Neural cell (in vitro differentiated cells): ENCODE measurements around a stretch of chr3.

- RAMPAGE, long total RNA, result no peak
Measured at GRCh38 chr3:154340197-154340455, 15.8 kb upstream of the DHX36 start.

- RAMPAGE, long total RNA, result no peak
Measured at GRCh38 chr3:154888978-154889859, 190.9 kb upstream of the MME start.

- RAMPAGE, long total RNA, result no peak
Measured at GRCh38 chr3:155605643-155606012, 139.2 kb downstream of the PLCH1 start.

DNA sequence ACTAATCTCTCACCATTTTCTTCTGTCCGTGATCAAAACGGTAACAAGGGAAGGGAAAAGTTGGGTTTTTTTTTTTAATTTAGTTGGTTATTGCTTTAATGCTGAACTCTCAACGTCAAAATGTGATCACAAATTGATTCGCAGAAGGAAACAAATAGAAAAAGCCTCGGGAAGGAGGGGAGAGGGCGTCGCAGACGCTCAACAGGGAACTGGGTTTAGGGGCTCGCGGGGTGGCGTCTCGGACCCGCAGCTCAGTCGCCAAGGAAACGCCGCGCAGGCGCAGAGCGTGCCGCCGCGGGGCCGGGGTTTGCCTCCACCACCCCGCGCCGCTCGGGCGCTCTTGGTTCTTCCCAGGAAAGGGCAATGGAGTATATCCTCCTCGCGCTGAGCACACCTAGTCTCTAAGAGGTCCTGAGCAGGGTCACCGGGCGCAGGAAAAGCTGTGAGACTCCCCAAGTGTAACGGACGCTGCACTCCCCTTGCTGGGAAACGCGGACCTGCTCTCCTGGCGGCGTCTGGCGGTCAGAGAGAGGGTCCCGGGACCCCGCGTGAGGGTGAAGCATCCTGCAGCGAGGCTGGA lies 838 bp downstream of the PLCH1 start:
- RAMPAGE, long total RNA, result no peak

DNA sequence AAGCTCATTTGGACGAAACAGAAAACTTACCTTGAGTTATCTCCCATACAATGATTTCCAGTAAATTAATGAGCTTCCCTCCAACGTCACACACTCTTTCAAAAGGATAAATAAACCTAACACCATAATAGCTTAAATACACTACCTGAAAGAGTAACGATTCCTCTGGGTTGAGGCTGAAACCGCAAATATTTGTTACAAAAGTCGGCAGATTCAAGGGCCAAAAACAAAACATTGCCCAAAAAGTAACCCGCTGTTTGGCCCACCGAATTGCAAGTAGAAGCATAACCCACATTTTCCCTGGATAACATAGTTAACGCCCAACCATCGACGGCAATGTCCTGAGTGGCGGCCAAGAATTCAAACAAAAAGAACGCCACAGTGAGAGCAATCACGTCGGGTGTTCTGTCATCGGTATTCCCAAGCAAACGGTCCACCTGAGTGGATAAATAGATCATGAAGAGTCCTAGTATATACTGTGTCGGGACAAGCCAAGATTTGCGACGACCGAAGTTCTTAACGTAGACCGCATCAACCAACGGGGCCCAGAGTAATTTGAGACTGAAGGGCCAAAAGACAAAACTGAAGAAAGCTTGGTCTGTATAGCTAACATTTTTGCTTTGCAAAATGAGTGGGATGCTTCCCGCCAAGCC lies 1.0 kb downstream of the SLC33A1 start:
- RAMPAGE, long total RNA, result no peak

DNA sequence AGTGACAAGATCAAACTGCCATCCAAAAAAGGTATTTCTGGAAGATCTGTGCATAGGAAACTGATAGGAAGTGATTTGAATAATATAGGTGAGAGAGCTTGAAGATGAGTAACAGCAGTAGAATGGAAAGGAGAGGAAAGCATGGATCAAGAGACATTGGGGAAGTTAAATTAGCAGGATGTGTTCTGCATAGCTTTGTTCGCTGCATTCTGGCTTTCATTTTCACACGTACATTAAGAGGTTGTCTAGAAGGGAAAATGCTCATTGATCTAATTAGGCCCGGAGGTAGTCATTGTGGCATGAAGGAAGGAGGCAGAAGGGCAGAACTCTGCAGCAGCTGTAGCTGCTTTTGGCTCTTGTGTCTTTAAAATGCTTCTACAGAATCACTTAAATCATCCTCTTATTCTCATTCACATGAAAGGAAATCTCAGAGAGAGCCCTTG lies 40.2 kb downstream of the KCNAB1 start:
- RAMPAGE, long total RNA, result no peak

DNA sequence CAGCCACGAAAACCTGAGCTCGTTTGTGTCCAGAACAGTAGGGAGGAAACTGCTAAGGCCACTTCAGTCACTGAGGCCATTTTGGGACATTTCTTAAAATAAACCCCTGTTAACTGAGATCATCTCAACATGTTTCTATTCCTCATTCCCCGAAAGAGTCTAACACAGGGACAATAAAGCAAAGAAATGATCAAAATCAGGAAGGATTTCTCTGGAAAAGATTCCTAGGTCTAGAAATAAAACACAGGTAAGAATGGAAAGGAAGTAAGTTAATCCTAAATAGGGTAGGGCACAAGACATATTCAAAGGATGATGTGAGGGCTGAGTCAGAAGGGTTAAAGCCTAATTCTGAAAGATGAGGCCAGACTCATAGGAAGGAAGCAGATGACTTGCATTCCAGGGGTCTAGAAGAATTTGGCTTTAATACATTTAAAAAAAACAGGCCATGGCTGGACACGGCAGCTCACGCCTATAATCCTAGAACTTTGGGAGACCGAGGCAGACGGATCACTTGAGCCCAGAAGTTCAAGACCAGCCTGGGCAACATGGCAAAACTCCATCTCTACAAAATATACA lies 3.3 kb downstream of the SSR3 start:
- RAMPAGE, long total RNA, result no peak

DNA sequence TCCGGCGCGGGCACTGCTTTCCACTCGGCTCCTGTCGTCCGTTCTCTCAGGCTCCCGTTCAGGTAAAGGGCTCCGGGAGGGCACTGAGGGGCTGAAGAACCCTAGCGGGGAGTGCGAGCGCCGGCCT lies 208 bp downstream of the TIPARP start:
- RAMPAGE, long total RNA, result no peak

GRCh38 chr3:156674862-156675865 lies 774 bp downstream of the TIPARP start:
- RAMPAGE, long total RNA, result no peak

GRCh38 chr3:156815478-156816048 lies 10.6 kb upstream of the LEKR1 start:
- RAMPAGE, long total RNA, result no peak

DNA sequence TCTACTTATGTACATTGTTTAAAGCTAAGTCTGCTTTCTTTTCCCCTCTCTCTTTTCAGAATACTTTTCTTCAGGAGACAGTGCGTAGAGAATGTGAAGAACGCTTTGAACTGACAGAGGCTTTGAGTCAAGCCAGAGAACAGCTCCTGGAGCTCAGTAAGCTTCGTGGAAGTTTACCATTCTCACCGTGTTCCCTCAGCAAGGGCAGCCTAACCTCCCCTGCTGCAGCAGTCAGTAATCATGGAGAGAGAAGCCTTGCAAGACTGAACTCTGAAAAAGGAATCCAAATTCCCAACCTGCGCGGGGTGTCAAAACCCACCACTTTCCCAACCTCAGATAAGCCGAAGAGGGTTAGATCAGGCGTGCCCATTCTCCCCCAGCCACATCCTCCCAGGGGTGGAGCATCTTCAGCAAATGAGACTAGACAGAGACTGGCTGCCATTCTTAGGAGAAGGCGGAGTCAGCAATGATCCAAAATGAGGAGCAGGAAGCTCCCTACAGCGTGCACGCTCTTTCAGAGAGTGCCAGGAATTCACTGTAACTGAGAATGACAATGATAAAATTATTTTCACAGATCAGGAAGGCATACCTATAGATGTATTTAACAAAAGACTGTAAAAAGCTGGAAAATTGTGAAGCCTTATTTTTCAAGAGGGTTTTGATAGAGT lies 114.5 kb downstream of the CCNL1 start:
- RAMPAGE, long total RNA, result no peak

DNA sequence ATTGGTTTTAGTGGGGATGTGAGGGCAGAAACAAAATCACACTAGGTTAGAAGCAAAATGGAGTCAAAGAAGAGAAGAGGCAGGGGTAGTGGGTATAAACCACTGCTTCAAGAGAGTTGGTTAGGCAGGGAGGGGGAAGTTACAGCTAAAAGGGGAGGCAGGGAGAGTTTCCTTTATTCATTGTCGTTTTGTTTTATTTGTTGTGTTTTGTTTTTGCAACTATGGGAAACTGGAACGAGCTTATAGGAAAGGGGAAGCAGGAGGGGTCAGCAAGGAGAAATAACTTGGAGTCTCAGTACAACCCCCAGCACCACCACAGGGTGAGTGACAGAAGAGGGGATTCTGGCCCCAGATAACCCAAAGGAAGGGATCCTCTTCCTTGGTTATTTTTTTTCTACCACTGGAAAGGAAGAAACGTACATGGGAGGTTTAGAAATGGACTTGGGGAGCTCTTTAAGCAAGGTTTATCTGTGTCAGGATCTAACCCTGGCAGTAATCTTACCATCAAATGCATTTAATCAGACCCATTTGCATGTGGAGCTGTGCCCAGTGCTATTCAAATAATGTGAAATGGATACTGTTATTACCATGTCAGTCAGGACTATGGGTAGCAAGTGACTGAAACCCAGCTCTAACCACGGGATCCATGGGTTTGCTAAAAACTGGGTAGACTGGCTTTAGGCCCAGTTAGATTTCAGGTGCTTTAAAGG lies 68.7 kb downstream of the CCNL1 start:
- RAMPAGE, long total RNA, result no peak

DNA sequence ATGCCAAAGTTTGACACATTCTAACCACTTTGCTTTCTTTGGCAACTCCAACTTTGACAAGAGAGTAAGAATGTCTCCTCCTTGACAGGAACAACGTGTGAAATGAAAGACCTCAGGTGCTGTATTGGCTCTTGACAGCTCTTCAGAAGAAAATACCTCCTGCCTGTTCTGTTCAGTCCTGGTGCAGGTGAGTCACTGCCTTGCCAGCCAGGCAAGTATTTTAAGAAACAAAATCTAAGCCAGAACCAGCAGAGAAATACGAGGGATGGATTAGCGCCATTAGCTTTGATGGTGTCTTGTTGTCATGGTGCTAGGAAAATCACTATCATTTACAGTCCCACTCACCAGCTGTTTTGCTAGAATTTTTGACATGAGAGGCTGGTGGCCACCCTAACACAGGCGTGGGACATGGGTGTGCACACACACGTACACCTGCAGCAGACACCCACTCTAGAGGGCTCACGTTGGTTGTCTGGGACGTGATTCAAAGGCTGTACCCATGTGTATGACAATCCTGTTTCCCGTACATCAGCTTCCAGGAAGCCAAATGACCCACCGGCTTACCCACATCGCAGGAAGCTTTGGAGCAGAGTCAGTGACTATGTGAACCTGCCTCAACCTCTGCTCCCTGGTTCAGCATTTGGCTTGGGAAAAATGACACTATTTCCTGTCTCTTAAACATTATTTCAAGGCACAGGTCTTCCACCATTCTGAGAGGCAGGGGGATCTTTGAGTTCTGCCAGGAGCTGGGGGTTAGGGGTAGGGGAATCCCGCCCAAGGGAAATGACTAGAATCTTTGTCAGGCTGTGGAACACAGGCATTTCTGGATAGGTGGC lies 60.3 kb downstream of the CCNL1 start:
- RAMPAGE, long total RNA, result no peak

DNA sequence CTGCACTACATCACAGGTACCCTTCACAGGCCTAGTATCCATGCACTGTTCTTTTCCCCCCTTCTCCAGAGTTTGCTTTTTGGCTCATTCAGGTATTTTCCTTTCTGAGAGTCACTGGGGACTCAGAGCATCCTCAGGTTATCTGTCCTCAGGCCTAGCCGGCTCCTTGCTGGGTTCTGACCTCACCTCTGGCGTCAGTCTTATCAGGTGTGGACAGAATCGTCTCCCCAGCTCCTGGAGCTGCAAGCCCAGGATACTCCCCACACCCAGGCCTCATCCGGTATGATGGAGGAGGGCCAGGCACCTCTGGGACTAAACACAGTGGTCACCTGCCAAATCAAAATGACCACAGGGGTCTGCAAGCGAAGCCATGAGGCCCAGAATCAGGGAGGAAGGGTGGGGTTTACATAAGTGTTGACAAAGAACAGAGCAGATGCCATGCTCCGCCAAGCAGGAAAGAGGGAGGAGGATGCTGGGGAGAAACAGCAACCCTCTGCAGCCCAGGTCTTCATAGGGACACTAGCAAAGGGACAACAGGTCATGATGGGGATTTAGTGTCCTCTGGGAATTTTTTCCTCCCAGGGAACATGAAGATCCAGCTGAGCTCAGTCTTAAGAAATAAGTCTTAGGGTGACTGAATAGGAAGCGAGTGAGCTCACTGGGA lies 50.3 kb downstream of the CCNL1 start:
- RAMPAGE, long total RNA, result no peak

DNA sequence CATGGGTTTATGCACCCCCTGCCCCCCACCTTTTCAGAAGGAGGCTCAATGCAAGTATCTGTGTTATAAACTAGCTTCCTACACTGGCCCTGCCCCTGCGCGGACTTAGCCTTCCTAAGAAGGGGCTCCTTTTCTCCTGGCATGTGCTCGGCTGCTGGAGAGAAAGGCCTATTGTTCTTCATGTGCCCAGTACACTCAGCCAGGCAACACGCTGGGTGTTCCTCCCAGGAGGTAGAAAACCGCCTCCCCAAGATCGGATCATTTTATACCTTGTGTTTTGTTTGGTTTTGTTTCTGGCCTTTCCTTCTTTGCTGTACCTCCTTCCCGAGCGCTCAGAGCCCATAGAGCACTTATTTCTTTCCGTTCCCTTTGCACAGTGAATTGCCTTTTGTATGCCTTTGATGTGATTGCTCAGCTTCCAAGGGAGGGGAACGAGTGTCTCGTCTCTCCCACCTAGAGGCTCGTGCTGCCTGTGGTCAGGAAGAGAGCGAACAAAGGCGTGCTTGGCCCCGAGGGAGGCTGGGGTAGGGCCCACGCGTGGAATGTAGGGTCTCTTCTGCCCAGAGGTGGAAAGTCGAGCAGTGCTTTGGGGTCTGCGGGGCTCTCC lies 30.1 kb downstream of the CCNL1 start:
- RAMPAGE, long total RNA, result no peak

DNA sequence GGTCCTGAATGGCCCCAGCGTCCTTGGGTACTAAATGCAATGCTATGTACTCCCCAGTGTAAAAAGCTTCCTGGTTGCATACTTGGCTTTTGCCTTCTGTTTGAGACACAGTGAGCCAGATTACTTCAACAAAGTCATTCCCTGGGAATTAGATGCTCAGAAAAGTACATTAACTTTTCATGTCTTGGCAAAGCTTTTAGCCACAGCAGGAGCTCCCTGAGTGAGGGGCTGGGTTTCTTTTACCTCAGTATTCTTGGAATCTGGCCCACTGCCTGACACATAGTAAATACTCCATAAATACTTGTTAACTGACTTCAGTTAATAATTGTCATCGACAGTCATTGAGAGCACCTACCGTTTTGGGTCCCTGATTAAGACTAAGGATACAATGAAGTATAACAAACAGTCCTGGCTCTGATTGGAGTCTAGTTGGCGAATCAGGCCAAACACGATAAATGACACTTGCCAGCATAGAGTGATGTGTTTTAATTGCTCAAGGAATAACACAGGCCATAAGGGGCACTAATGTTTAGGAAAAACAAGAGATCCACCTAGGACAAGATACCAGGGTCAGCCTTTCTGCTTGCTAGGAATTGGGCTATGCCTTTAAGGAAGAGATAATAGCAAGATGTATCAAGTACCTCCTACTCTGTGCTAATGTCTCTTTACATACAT lies 23.8 kb downstream of the CCNL1 start:
- RAMPAGE, long total RNA, result no peak

DNA sequence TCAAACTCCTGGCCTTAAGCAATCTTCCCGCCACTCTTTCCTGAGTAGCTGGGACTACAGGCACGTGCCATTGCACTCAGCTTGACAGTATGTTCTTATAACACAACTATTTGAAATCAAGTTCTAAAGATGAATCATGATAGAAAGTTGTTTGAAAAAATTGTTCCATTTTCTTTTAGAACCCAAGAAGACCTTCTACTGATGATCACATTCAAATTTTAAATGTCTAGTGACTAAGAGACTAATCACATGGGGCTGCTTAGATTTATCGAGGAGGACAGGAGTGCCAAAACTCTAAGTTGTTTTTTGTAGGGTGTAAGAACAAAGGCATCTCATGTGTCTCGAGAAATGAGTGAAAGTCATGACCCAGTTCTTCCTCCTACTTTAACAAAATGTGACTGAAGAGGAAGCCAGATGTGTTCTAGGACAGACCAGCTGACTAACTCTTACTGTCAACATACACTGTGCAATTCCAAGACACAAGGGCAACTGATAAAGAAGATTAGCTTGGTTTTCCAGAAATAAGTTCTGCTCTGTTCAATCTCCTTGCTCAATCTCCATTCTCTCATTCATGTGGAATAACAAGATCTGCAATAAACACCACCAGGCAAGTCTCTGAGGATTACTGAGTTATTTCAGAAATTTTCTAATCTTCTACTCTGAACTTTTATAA lies 122.5 kb upstream of the CCNL1 start:
- RAMPAGE, long total RNA, result no peak

- RAMPAGE, long total RNA, result no peak
Measured at GRCh38 chr3:157381304-157381926, 55.2 kb upstream of the PTX3 start.

- RAMPAGE, long total RNA, result no peak
Measured at GRCh38 chr3:158105504-158106156, 590 bp downstream of the SHOX2 start.

DNA sequence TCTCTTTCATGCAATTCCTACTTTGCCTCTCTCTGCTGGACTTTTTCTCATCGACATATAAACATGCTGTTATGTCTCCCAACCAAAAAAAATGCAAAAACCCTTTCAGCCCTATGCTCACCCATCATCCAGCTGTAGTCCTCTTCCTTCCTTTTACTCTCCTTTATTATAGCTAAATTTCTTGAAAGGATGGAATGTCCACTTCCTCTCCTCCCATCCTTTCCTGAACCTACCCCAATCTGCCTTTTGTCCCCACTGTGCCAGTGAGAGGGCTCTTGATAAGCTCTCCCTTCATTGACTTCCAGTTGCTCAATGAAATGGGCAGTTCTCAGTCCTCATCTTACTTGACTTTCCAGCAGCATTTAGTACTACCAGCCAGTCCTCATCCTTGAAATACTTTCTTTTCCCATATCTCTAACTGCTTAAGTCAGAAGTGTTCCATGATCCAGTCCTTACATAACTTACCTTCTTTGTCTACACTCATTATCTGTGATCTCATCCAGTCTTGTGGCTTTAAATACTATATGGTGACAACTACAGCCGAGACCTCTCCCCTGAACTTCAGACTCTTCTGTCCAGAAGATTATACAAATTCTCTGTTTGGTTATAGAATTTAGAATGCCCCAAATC lies 28.8 kb downstream of the RARRES1 start:
- RAMPAGE, long total RNA, result no peak